Metastatic Breast Carcinoma in the Ovary (tissue), 3 donors: Measurements from ENCODE around the genes TRAPPC10, GATD3, KRTAP10-2, KRTAP10-6, KRTAP10-7, KRTAP12-4 and KRTAP12-2.

- PRO-cap, 3 experiments = no peak in any of the 3 experiments
Measured at GRCh38 chr21:43639627-43640209, 19.6 kb downstream of the HSF2BP start.

DNA sequence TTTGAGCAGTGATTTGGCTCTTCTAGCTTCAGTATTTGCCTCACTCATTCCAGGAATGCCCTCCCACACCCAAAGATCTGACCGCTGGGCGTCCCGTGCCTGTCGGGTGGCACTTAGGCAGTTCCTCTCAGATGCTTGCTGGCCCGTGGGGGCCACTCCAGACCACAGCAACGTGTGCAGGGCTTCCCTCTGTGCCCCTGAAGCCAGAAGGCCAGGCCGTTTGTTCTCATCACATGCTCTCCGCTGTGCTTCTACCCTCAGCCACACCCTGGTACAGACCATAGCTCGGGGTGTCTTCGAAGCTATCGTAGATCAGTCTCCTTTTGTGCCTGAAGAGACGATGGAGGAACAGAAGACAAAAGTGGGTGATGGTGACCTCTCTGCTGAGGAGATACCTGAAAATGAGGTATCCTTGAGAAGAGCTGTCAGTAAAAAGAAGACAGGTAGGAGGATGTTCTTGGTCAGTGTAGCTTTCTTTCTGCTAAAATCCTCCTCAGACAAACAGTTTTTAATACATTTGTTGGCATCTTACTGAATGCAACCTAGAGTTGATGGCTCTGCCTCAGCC is 17.2 kb downstream of the RRP1B start:
- PRO-cap, 3 experiments = no peak in any of the 3 experiments

GRCh38 chr21:43755594-43756391 is 20.3 kb downstream of the CSTB start:
- PRO-cap, 3 experiments = no peak in any of the 3 experiments

DNA sequence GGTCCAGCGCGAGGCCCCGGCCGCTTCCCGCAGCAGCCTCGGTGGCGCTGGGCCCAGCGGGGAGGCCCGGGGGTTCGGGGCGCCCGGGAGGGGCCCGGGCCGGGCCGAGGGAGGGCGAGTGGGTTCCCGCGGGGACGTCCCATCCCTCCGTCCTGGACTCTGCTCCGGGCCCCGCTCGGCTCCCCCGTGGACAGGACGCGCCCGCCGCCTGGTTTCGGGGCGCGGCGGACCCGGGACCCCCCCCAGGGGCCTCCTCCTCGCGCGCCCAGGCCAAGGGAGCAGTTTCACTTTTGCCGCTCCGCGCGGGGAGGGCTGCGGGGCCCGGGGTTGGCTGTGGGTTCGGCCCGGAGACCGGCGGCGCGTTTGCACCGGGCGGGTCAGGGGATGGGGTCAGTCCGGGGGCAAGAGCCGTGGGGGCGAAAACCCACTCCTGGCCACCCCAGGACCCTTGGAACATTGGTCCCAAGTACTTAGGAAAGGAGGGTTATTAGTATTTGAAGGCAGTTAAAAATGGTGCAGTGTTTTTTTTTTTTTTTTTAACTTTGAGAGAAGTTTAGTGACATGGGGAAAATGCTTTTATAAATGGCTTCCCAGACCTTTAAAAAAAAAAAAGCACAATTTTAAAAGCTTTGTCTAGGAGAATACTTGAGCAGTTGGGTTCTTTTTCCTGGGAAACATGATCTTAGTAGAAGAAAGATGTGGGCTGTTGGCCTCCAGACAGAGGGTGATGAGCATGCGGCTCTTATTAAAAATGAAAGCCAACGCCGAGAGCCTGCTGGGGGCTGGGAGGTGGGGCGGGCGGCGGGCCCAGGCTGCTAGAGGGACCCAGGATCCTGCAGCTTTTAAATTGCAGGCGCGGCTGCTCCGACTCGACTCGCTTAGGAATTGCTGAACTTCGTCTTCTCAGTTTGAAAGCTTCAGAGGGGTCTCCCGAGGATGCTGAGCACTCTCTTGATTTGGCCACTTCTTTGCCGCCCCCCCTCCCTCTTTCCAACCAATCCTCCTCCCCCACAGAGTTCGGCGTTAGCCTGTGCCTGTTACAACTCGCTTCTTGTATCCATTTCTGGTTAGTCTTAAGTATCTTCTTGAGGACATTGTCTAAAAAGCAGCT is 932 bp downstream of the AGPAT3 start:
- PRO-cap, 3 experiments = peak in 1 of 3 experiments; most common plus-strand start position 872 of the sequence (in 1); most common minus-strand start position 729 of the sequence (in 1)

DNA sequence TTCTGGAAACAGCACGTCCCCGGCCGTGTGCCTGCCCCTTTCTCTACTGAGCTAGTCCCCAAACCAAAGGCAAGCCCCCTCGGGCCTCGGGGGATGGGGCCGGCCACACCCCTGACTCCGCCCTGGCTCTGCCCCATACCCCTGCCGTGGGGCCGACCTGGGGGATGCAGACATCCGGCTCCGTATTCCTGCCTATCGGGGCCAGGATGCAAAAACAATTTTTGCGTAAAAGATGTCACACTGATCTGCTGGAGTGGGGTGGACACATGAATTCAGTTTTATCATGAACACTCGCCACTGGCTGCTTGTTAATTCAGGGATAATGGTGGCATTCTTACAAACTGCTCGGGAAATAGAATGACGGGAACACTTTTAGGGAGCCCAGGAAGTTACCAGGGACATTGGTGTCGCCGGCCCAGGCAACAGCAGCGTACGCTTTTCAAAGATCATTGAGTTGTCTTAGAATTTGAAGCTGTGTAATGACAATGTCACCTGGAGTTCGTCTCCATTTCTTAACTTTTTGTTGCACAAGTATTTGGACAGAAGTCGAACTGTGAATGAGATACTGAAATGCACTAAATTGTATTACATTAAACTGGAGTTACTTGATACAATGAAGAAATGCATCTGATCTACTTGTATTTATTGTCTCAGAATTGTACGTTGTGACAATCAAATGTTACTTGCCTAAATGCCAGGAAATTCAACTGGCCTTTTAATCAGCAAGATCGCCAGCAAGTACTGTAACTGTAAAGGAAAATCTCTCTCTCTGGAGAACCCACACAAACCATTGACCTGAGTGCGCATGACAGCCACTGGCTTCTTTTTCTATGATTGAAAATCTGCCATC is 26.0 kb upstream of the TRAPPC10 start:
- PRO-cap, 3 experiments = no peak in any of the 3 experiments

GRCh38 chr21:44006099-44006766 is 5.9 kb upstream of the TRAPPC10 start:
- PRO-cap, 3 experiments = no peak in any of the 3 experiments

DNA sequence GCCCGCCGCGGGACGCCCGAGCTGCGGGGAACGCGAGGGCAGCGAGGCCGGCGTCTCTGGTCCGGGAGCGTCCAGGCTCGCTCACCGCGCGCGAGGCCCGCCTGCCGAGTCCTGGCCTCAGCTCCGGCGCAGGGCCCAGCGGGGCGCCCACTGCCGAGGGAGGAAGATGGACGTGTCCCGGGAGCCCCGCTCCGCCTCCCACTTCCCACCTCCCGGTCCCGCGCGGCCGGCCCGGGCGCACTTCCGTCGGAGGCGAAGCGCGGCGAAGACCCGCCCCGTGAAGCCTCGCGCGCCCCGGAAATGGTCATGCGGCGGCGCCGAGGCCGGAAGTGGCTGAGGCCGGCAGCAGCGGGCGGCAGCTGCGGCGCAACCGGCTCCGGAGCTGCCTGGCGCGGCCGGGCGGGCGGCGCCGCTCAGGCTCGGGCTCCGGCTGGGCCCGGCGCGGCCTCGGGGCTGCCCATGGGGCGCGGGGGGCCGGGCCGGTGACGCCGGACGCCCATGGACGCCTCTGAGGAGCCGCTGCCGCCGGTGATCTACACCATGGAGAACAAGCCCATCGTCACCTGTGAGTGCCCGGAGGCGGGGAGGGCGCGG is at the start of gene TRAPPC10:
Gene TRAPPC10 (plus strand): TSS at position 314 of the 594 bp plus-strand sequence.
- PRO-cap, 3 experiments = peak in 3 of 3 experiments; most common plus-strand start position 314 of the sequence (in 3); most common minus-strand start position 254 of the sequence (in 3)

DNA sequence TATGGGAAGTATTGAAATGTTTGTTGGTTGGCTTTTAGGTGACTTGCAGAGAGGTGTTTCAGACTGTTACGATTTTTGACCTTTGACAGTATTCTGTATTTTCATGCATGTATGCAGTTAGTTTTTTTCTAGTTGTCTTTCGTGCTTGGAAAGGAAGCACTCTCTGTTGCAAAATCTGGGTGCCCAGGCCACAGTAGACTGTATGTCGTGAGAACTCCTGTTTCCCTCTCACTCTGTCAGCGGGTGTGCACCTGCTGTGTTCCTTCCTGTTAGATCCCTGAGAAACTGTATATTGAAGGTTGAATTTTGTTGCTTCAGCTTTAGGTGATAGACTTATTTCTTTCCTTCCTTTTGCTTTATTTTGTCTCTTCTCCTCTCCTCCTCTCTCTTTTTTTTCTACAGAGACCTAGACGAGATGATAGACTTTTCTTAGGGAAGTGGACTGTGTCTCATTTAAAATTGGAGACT is 1.3 kb downstream of the TRAPPC10 start:
- PRO-cap, 3 experiments = no peak in any of the 3 experiments

DNA sequence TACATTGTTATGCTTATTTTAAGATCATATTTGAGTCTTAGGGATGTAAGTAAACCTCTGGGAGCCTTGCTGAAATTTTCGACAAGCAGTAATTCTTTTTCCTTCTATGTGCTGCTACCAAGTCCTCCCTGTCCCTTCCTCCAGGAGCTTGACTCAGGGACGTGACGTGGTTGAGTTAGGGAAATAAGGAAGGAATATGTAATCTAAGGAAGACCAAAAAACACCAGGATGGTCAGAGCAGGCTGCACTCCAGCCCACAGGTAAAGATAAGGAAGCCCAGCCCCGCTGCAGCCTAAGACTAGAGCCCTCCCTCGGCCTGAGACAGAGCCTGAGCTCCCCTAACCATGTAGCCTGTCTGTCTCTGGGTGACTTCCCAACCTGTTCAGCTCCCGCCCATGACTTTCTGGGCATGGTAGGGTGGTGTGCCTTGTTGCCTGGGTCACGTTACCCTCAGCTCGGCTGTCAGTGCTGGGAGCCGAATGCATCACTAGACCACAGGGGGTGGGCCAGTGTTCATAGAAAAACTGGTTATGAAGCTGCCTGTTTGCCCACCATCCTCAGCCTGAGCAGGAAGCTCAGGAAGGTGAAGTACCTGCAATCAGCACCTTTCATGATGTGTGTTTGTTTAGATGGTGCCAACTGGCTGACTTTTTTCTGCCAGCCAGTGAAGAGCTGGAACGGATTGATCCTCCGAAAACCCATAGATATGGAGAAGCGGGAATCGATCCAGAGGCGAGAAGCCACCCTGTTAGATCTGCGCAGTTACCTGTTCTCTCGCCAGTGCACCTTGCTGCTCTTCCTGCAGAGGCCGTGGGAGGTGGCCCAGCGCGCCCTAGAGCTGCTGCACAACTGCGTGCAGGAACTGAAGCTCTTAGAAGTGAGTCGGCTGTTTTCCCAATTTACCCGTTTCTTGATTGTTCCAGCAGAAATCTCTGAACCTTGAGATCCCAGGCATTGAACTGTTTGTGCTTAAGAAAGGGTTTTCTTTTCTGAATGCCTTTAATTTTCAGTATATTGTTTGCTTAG is 44.0 kb upstream of the PWP2 start:
- PRO-cap, 3 experiments = peak in 2 of 3 experiments; most common minus-strand start position 502 of the sequence (in 2)

DNA sequence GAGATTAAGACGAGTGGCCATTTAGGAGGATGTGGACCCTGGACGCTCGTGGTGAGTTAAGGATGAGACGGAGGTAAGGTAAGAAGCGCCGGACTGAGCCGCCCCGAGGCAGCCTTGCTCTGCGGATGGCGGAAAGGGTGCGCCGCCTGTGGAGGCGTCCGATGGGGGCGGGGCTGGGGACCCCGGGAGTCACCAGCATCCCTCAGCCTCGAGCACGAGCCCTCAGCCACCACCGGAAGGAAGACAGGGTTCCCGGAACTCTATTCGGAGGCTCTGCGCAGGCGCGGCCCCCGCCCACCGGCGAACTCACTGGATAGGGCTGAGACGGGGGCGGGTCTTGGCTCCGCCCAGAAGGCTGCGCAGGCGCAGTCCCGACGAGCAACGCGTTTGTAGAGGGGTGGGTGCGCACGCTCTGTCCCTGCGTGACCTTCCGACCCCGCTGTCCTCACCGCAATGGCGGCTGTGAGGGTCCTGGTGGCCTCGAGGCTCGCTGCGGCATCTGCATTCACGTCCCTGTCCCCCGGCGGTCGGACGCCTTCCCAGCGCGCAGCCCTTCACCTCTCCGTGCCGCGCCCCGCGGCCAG is at the start of gene GATD3:
Gene GATD3 (plus strand): TSS at position 439 of the 584 bp plus-strand sequence.
- PRO-cap, 3 experiments = peak in 1 of 3 experiments; most common plus-strand start position 350 of the sequence (in 1)

DNA sequence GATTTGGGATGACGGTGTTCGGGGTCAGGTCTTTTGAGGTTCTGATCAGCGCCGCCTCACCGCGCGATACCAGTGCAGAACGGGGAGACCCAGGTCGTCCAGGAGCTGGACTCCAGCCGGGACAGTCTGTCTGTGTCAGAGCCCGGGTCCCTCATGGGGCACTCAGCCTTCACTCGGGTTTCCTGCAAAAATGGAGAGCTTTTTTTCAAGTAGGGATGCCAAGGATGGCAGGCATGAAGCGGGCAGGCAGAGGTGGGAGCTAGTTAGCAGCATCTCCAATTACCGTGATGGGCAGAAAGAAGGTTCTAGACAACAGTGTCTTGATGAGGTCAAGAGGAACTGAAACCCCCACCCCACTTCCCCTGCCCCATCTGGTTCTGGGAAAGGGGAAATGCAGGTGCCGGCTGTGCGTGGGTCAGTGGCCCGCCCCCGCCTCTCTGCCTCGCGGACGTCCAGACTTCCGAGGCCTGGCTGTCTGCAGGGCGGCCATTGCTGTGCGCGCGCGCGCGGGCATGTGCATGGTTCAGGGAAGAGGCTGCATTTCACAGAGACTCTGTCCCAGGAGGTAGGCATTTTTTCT is 41.6 kb downstream of the GATD3 start:
- PRO-cap, 3 experiments = peak in 1 of 3 experiments; most common plus-strand start position 519 of the sequence (in 1)

- PRO-cap, 3 experiments = no peak in any of the 3 experiments
Measured at GRCh38 chr21:44329981-44330224, 9.3 kb downstream of the CFAP410 start.

GRCh38 chr21:44338038-44338850 is 946 bp downstream of the CFAP410 start:
- PRO-cap, 3 experiments = peak in 1 of 3 experiments; most common minus-strand start chr21:44338733 (in 1)

DNA sequence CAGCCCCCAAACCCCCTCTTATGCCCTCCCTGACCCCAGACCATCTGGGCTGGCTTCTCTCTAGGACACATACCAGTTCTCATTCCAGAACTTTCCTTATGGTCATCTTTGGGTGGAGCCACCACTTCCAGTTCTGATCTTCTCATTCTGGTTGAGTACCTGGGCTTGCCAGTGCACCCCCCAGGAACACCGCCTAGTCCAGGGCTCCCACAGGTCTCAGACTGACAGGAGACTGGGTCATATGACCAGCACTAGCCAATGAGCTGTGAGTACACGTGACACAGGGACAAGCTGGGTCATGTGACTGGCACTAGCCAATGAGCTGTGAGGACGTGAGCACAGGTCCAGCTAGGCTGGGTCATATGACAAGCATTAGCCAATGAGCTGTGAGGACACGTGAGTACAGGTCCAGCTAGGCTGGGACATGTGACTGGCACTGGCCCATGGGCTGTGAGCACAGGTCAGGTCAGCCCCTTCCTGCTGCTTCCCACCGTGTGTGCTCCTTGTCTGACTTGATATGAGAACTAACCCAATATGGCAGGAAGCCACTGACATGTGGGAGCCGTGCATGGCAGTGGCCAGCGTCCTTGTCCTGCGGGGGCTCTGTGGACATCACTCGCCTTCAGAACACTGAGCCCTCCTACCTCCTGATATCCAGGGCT is 22.7 kb downstream of the KRTAP10-1 start:
- PRO-cap, 3 experiments = no peak in any of the 3 experiments

- PRO-cap, 3 experiments = no peak in any of the 3 experiments
Measured at GRCh38 chr21:44547402-44548029, 3.8 kb downstream of the KRTAP10-2 start.

DNA sequence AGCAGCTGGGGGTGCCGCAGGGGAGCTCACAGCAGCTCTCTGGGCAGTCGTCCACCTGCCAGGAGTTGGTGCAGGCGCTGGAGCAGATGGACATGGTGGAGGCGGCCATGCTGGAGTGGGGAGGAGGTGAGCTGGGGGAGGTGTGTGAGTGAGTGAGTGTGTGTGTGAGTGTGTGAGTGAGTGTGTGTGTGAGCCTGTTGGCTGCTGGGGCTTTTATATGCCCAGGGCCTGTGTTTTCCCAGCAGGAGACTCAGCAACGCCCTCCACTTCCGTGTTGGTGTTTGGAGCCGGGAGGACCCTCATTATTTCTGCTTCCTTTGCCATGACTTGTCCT is at the start of gene KRTAP10-2:
Gene KRTAP10-2 (minus strand): TSS at position 156 of the 334 bp plus-strand sequence.
- PRO-cap, 3 experiments = no peak in any of the 3 experiments

GRCh38 chr21:44592304-44592552 is at the start of gene KRTAP10-6:
TSS of gene KRTAP10-6 (minus strand) at chr21:44592505.
- PRO-cap, 3 experiments = no peak in any of the 3 experiments

DNA sequence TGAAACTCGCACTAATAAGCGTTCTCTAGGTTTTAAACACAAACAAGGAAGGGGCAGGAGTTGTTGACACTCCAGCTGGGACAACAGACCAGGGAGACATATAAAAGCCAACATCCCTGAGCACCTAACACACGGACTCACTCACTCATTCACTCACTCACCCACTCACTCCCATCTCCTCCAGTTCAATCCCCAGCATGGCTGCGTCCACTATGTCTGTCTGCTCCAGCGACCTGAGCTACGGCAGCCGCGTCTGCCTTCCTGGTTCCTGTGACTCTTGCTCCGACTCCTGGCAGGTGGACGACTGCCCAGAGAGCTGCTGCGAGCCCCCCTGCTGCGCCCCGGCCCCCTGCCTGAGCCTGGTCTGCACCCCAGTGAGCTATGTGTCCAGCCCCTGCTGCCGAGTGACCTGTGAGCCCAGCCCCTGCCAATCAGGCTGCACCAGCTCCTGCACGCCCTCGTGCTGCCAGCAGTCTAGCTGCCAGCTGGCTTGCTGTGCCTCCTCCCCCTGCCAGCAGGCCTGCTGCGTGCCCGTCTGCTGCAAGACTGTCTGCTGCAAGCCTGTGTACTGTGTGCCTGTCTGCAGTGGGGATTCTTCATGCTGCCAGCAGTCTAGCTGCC is at the start of gene KRTAP10-7:
Gene KRTAP10-7 (plus strand): TSS at position 173 of the 621 bp plus-strand sequence.
- PRO-cap, 3 experiments = no peak in any of the 3 experiments

DNA sequence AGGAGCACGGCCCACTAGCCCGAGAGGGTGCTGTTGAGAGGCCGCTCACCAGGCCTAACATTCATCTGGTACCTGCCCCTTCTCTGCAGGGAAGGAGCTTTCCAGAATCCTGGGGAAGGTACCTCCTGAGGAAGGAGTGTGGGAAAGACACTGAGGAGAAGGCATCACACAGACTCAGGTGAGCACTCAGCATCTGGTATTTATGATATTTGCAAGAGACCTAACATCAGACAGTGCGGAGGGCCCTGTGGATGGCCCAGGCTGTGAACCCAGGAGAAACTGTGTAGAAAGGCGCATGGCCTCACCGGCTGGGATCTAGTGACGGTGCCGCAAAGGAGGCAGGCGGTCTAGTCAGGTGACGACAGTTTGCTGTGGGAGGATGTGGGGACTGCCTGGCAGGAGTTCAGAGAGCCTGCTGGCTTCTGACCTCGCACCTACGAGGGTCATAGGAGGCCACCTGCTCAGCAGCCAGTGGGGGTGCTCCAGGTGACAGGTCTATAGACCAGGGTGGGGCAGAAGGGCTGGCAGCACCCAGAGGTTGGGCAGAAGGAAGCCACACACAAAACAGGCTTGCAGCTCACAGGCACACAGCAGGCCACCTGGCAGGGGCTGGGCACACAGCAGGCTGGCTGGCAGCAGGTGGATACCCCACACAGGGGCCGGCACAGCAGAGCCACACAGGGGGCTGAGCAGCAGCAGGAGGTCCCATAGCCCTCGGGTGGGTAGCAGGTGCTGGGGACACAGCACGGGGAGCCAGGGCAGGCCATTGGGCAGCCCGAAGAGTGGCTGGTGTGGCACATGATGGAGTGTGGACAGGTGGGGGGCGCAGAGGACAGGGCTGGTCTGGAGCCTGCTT is at the start of gene KRTAP12-4:
Gene KRTAP12-4 (minus strand): TSS at position 845 of the 856 bp plus-strand sequence.
- PRO-cap, 3 experiments = no peak in any of the 3 experiments

- PRO-cap, 3 experiments = no peak in any of the 3 experiments
Measured at GRCh38 chr21:44666600-44667320, at the start of gene KRTAP12-2. TSS of gene KRTAP12-2 (minus strand) at chr21:44666927.